Thoracic aorta (tissue), 1 donor: ENCODE measurements around a stretch of chr1.

DNA sequence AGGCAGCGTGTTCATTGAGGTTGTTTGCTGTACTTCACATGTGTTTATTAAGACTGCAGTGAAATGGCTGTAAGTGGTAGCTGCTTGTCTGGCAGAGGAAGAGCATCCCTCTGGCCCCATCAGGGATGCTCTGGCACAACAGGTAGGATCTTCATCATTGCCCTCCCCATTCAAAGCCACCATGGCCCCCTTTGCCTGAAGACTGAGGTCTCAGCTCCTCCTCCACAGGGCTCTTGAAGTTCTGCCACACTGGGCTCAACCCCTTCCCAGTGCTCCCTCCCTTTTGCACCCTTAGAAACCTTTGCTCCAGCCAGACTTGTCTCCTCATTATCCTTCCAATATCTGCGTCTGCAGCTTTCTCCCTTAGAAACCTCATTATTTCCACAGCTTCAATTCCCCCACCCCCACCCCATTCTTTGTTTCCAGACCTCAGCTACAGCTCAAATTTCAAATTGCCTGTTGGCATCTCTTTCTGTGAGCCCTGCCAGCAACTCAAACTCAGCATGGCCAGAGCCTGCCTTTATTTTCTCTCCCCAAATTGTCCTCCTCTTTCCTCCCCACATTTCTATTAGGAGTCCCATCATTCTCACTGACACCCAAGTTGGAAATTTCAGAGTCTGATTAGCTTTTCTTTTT lies 369.6 kb upstream of the USP24 start:
- RAMPAGE, long total RNA = no peak

- RAMPAGE, long total RNA = no peak
These were observed 618.2 kb upstream of the USP24 start for GRCh38 chr1:55833366-55833755.

DNA sequence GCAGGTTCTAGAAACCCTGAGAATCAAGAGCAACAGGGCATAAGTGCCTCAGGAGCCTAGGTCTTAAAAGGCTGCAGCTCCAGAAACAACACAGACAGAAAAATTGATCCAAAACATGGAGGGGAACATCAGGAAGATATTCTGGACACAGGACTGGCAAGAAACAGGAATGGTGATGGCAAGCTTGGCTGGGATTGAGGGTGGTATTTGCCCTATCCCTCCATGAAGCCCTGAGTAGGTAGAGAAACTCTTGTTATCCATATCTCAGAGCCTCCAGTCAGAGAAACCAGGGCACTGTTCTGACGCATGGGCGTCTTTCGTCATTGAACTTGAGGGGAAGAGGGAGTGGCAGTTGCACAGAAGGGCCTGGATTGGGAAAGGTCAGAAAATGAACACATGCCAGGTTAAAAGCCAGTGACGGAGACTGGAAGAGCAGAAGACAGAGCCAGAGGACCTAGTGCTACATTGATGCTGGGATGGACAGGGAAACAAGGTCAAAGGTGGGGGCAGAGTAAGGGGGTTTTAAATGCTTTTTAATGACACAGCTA lies 516.8 kb downstream of the PLPP3 start:
- RAMPAGE, long total RNA = no peak

DNA sequence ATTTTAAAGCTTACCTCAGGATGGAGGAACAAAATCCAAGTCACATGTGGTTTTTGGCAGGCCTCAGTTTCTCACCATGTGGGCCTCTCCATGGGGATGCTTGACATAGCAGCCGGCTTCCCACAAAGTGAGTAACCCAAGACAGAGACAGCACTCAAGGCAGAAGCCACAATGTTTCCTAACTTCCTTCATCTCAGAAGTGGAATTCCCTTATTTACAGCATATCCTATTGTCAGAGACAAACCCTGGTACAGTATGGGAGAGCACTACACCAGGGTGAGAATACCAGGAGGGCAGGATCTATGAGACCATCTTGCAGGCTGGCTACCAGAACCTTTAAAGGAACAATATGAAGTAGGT lies 483.0 kb downstream of the PLPP3 start:
- RAMPAGE, long total RNA = no peak

GRCh38 chr1:56190122-56190742 lies 389.1 kb downstream of the PLPP3 start:
- RAMPAGE, long total RNA = no peak

DNA sequence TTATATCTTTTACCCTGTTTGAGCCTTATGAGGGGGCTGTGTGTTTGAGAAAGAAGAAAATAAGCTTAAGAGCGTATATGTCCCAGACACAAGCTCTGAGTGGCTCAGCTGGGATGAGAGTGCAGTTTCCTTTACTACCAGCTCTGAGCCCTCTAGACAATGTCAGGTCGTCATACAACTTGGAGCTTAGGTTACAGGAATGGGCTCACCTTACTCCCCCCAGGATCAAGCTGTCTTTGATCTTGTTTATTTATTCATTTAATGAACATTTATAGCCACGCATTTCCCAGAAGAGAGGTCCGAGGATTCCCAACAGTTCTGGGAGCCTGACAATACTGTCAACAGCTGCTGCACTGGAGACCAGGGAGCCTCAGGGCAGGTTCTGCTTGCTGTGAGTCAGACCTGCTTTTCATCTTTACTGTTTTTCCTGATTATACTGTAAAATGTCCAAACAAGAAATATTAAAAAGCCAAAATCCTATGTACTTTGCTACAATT lies 378.9 kb downstream of the PLPP3 start:
- RAMPAGE, long total RNA = no peak

DNA sequence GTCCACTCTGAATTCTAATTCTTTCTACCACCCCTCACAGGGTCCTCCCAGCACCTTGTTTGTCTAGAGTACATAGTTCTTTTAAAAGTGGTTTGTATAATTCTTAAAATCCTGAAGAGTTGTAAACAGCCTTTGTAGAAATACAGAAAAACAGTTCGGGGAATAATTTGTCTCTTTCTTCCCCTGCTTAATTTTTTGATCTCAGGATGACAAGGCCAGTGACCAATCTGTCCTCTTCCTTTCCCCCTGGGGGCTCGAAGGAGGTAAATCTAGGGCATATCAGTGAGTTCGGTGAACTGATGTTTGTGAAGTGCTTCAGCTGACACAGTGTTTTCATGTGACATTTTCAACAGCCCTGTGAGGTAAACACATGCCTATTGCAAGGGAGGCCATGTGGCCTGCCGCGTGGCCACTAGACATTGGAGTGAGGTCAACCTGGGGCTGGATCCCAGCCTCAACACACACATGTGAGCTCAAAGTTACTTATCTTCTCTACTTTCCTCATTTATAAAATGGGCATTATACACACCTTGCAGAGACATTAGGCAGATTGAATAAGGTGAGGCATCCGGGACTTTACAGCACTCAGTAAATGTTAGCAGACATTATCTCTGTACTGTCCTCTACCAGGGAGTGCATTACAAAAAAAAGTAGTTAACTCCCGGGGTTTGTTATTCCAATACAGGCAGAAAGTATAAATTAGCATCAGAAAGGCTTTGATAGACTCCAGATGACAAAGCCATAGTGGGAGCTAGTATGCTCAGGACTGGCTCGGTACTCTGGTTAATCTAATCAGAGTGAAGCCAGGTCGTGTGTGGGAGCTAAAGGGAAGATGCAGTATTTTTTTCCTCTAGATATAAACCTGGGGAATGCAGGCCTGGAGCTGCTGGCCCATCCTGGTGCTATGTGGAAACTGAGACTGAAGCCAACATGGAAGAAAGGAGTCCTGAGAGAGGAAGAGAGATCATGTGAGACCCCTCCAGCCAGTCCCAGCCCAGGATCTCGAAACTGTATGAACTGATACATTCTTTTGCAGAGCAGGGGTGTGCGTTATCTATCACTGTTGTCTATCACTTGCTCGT lies 126.2 kb downstream of the PLPP3 start:
- RAMPAGE, long total RNA = no peak

GRCh38 chr1:56456588-56457330 lies 122.6 kb downstream of the PLPP3 start:
- RAMPAGE, long total RNA = no peak

GRCh38 chr1:56491281-56491945 lies 88.0 kb downstream of the PLPP3 start:
- RAMPAGE, long total RNA = no peak

GRCh38 chr1:56530517-56531283 lies 48.7 kb downstream of the PLPP3 start:
- RAMPAGE, long total RNA = no peak

DNA sequence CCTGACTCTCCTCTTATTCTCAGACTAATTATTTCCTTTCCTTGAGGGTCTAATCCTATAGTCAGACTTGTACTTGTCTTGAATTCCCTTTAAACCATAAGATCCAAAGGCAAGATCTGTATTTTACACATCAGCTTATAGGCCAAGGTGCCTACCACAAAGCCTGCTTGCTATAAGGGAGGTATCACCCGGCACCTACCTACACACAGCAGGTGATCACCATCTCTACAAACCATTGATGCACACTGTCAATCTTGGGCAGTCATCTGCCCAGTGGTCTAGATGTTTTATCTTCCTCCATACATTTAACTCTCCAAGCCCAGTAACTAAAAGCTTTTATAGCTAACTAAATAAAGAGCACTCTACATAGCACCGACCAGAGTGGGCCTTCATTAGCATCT lies 48.1 kb downstream of the PLPP3 start:
- RAMPAGE, long total RNA = no peak

DNA sequence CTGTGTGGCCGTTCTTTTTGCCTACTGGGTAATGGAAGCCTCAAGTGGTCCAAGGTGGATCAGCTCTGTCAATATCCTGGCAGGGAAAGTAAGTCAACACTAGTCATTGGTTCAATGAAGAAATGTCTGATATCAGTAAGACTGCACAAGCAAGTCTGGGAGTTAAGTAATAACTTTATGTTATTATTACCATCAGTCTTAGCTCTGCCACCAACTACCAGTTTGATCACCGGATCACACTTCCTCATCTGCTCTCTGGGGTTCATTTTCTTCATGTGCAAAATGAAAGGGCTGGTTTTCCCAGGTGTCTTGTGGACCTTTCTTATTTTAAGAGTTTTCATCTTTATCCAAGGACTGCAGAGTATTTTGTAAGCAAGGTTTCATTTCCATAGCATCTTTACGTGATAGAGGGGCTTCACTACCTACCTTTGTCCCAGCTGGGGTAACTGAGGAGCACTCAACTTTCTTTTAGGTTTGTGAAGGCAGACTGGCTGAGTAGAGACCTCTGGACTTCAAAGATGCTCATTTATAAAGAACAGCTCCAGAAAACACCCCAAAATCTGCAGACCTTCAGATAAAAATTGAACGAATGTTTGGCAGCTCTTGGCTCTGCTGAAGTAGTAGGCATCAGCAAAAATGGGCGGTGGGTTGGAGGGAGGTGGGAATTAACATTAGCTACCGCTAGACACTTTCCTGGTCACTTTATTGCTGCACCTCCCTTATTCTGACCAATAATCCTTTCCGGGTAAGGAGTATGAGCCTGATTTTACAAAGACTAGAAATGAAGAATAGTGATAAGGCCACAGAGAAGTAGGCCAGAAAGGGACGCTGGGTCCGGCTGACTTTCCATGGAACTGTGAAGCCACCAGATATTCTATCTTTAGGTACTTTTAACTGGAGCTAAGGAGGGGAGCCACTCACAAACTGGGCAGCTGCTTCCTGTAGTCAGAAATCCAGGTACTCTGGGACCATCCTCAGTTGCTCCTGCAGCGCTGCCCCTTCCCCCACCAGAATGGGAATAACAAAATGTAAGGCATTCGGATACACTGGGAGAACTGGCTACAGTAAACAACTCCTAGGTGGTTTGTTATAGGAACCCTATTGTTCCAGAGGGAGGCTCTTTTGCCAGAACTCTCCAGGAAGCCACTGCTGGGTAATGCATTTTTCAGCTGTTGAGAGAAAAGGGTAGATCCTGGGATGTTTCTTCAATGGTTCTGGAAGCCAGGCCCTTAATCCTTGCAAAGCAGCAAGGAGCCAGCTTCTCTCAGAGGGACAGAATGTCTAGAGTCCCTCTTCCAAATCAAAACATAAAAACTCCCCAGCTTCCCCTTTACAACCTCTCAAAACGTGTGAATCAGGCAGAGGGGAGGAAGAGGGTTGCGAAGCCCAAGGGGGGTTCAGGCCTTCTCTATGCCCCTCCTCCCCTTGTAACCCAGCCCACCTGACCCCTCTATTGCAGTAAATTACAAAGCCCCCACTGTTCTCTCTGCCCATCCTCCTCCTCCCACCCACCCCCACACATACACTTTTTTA lies 29.6 kb downstream of the PLPP3 start:
- RAMPAGE, long total RNA = no peak

DNA sequence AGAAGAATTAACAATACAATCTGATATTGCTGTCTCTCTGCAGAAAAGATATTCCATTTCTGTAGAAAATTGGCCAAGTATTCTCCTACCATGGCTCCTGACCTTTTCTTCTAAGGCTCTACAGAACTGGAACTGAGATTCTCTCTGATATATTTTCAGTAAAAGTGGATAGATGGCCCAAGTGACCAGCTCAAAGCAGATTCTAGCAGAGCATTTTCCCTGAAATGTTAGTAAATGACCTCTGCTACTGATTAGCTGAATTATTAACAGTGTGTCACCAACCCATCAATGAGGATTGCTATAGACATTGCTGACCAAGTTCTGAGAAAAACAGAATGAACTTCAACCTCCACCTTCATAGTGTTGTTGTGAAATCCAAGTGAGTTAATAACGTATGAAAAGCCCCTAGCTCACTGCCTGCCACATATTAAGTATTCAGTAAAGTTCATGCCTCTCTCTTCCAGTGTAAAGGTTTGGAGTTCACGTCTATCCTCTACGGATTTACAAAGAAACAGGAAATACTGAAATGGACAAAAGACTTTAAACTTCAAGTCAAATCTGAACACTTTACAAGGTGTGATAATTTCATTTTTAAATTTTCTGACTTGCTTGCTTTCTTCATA lies 15.8 kb downstream of the PLPP3 start:
- RAMPAGE, long total RNA = no peak

DNA sequence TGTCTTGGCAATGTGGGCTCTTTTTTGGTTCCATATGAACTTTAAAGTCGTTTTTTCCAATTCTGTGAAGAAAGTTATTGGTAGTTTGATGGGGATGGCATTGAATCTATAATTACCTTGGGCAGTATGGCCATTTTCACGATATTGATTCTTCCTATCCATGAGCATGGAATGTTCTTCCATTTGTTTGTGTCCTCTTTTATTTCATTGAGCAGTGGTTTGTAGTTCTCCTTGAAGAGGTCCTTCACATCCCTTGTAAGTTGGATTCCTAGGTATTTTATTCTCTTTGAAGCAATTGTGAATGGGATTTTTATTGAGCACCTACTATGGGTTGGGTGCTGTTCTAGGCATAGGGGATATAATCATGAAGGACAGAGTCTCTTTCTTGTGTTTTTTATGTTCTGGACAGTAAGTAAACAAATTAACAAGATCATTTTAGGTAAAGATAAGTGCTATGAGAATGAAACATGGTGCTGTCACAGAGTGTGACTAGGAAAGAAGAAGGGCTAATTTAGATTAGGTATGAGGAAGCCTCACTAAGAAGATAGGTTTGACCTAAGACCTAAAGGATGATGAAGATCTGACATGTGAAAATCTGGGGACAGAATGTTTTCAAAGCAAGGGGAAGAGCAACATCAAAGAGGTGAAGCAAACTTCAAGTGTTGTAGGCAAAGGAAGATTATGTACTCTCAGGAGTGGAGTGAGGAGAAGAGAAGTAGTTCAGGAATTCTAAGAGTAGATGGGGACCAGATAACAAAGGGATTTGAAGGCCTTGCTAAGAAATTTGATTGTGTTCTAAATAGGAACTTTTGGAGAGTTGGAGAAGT lies 36.9 kb downstream of the PRKAA2 start:
- RAMPAGE, long total RNA = start-site peak on the plus strand centred at position 697 of the sequence, 982 bp wide, 18 reads

GRCh38 chr1:56894081-56894375 lies 39.4 kb downstream of the C8A start:
- RAMPAGE, long total RNA = no peak

- RAMPAGE, long total RNA = no peak
These were observed 116.6 kb downstream of the DAB1 start for GRCh38 chr1:57307343-57307542.

DNA sequence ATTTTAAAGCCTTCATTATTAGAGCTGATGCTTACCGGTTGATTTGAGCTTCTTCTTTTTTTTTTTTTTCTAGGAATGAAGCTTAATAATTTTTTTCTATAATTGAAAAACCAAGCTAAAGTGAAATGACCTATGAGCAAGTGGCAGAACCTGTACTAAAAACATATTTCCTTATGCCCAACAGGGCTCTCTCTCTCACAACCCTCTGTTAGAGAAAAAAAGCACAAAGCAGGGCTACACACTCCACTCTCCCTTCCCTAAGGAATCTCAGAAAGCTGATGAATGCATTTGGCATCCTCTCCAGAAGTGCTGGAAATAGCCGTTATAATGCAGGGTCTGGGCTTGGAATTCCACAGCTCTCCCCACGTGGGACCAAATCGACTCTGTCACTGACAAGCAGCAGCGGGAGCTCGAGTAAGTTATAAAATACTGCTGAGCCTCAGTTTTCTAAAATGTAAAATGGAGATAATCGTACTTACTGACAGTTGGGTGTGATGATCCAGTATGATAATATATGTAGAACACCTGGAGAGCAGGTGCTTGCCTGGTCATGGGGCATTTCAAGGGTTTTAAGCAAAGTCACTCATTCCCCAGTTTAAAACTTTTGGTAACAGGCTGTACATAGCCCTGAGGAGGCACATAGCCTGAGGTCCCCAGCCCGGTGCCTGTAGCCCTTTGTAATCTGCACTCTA lies 175.4 kb upstream of the DAB1 start:
- RAMPAGE, long total RNA = no peak

DNA sequence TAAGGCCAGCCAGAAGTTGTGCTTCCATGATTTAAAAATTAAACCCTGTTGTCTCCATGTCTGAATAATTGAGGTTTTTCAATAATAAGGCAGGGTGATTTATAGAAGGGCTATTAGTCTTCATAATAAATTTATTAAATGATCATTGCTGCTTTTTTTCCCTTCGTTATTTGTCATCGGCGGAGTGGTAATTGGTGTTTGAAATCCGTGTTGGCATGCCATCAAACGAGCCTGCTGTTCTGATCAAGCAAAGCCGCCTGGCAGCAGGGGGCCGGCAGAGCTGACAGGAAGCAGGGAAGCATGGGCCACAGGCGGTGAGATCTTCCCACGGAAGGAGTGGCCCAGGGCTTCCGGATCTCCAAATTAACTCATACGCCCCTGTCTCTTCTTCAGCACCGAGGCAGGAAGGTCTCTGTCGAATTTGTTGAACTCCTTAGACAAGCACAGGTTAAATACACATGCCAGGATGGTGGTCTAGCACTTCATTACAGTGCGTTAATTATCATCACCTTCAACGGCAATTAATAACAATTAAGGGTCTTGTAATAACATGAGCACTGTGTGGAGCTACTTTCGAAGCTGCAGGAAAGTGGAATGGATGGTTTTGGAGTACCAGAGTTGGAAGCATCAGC lies 199.2 kb upstream of the DAB1 start:
- RAMPAGE, long total RNA = no peak

DNA sequence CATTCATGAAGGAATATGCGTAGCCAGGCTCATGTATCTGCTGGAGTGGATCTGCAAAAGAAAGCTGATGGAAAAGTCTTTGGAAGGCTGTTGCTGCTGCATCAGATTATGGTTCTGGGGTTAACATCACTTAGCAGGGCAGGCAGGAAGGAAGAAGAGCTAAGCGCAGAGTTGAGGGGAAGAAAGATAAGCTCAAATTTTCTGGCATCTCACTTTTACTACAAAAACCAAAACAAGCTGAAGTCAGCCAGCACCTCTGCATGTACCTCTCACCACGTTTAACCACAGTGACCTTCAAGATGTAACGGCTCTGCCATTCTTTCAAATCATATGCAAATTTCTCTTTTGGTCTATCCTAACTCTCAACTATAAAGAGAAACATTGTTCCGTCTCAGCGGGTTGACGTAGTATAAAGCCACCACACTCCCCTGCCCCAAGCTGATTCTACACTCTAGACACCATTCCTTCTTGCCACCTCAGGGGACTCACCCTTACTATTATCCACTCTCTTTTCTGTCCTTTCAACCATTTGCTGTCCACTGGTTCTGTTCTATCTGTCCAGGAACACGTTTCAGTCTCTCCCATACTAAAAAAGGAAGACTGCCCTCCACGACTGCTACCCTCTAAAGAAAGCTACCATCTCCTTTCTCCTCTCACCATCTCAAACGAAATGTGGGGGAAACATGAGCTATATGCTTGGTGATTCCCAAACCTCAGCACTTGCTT lies 154.4 kb downstream of the OMA1 start:
- RAMPAGE, long total RNA = no peak

DNA sequence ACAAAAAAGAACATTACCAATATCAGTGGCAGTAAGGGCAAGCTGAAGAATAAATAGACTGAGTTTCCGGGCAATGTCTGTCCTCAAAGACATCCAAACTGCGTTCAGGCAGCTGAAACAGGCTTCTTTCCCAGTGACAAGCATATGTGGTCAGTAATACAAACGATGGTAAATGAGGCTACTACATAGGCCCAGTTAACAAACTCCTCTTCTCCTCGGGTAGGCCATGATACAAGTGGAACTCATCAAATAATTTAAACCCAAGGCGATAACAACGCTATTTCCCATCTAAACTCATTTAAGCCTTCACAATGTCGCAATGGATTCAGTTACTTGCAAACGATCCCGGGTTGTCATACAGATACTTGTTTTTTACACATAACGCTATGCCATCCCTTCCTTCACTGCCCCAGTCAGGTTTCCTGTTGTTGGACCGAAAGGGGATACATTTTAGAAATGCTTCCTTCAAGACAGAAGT lies 1.5 kb downstream of the TACSTD2 start:
- RAMPAGE, long total RNA = no peak